Non-pigmented ciliary epithelial cell (primary cell): ENCODE results near the genes NOL9, TAS1R1, PHF13 and ERRFI1.

DNA sequence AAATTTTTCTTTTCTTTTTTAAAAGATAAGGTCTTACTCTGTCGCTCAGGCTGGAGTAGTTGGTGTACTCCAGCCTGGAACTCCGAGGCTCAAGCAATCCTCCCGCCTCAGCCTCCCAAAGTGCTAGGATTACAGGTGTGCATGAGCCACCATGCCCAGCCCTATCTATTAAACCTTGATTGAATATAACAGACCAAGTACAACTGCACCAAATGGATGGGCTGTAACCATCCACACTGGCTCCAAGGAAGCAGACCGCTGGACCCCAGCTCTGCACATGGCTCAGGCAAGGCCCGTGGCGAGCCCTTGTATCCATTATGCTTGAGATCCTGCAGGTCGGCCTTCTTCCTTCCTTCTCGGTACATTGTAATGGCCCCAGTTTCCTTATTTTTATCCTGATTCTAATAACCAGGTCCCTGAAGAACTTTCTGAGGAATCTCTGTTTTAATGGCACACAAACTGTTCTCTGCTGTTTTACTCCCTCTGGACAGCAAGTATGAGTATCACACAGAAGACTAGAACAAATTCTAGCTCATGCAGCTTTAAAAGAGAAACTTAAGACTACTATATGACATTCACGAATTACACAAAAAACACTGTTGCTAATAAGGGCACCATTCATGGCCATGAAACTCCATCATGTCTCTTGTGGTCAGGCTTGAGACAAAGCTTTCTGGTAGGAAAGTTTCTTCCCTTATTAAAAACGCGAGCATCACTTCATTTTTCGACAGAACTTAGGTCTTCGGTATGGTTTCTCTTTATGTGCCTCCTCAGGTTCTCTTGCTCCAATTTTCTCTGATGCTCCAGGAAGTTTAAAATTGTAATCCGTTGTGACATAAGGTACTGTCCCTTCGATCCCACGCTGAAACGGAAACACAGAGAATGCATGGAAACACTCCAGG, 28.9 kb downstream of the NOL9 start:
- RRBS = no CpG with 5 or more reads among the region's 17 CpGs

- RRBS = 2% methylated on average over 43 of the region's 85 CpGs
Measured at GRCh38 chr1:6554093-6555008, at the start of gene NOL9. Gene NOL9, minus strand, starts transcription at chr1:6554513.

DNA sequence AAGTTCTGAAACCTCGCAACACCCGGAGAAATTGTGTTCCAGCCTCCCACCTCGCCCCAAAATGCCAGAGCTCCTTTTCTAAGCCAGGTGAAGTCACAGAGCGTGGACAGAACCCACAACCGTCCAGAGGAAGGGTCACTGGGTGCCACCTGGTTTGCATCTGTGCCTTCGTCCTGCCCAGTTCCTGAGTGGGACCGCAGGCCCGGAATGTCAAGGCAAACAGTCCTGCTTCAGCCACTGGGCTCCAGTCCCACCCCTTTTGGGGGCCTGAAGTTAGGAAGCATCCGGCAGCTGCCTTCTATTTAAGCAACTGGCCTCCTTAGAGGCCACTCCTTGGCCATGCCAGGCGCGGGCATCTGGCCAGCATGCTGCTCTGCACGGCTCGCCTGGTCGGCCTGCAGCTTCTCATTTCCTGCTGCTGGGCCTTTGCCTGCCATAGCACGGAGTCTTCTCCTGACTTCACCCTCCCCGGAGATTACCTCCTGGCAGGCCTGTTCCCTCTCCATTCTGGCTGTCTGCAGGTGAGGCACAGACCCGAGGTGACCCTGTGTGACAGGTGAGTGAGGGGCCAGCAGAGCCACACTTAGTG, at the start of gene TAS1R1:
Gene TAS1R1 (plus strand): TSS at position 299 of the 589 bp plus-strand sequence.
- RRBS = 75% methylated on average over 2 of the region's 17 CpGs

DNA sequence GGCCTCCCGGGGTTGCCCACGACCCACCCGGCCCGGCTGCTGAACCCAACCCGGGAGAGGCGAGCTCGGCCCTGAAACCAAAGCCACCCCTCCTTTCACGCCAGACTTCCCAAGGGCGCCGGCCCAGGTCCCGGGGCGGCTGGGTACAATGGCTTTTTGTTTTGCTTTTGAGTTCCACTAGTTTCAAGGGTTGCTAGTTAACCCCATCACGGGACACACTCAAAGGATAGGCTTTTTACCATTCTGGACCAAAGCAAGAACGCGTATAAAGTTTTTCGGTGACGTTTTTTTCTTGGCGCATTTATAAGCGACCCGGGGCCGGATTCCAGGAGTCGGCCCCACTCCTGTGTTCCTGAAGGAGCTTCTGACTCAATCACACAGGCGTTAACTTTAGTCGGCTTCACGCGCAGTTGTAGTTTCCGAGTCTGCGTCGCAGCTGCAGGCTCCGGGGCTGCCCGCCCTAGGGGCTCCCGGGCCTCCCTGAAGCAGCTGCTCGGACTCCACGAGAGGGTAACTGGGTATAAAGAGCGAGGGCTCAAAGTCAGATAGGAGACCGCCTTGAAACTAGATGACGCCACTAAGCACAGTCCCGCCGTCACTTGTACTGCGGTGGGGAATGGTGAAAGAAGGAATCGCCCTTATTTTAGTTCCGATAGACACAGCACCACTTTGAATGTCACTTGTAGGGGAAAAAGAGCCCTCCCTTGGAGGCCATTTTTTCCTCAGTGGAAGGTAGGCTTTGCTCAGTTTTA, 683 bp upstream of the KLHL21 start:
- RRBS = 1% methylated on average over 6 of the region's 42 CpGs

DNA sequence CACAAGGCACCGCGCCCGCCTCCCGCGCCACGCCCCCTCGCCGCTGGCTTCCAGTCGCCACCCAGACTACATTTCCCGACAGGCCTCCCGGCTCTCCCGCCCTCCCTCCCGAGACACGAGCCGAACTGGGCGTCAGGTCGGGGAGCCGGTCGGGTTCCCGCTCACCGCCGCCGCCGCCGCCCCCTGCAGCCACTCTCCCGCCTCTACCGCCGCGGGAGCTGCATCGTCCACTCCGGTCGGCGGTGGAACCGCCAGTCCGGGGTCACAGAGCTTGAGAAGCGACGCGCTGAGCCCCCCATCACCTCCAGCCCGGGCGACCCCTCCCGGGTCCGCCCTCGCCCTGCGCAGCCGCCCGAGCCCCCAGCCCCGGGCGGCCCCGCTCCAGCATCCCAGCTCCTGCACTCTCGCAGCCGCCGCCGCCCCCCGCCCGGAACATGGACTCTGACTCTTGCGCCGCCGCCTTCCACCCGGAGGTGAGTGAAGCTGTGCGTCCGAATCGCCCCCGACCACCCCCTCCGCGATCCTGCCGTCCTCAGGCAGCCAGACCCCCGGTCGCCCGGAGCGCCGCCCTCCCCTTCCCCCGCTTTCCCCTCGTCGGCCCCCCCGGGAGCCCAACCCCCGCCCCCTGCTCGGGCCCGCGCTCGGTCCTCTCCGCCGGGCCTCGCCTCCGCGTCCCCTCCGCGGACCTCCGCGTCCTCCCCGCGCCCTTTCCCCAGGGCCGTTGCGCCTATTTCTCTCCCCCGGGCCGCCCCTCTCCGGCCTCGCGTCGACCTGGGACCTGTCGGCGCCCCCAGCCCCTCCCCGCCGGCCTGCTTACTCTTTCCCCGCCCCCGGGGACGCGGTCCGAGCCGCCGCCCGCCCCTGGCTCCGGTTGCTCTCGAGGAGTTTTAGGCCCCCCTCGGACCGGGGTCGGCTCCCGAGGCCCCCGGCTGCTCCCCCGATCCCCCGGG, at the start of gene PHF13:
Gene PHF13 (plus strand): TSS at position 99 of the 950 bp plus-strand sequence.
- RRBS = 2% methylated on average over 87 of the region's 120 CpGs

DNA sequence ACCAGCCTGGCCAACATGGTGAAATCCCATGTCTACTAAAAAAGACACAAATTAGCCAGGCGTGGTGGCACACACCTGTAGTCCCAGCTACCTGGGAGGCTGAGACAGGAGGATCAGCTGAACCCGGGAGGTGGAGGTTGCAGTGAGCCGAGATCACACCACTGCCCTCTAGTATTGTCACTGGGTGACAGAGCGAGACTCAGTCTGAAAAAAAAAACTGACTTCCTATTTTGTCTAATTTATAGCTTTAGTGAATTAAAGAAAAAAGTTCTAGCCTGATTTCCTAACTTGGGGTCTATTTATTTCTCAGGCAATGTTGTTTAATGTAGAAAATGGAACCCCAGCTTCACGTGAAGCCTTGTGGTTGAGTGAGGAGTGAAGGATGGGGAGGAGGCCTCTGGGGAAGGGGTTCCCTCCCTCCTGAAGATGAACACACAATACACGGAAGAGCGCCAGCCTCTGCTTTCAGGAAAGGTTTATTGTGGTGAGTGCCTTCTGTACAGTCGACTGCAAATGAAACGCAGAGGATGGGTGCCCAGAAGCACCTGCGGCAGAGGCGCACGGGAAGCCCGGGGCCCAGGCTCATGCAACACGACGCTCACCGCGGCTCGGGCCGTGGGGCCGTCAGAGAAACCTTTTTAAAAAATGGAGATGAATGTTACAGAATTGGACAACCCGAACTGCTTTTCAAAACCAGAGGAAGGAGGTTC, 9.2 kb downstream of the THAP3 start:
- RRBS = no CpG with 5 or more reads among the region's 21 CpGs

- RRBS = no CpG with 5 or more reads among the region's 8 CpGs
Measured at GRCh38 chr1:6662644-6663279, 38.1 kb downstream of the THAP3 start.

GRCh38 chr1:6839392-6840148, 54.3 kb downstream of the CAMTA1 start:
- RRBS = no CpG with 5 or more reads among the region's 10 CpGs

DNA sequence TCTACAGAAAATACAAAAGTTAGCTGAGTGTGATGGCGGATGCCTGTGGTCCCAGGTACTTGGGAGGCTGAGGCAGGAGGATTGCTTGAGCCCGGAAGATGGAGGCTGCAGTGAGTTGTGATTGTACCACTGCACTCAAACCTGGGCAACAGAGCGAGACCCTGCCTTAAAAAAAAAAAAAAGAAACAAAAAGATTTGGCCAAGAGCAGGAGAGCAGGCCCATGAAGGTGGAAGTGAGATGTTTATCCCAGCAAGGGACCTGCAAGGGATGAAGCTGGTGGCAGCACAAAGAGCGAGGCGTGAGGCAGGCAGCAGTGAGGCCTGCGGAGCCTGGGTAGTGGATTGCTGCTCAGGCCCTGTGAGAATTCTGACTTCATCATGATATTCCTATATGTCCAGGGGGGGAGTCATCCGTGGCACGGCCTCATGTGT, 240.7 kb downstream of the CAMTA1 start:
- RRBS = no CpG with 5 or more reads among the region's 8 CpGs

- RRBS = no CpG with 5 or more reads among the region's 14 CpGs
Measured at GRCh38 chr1:7252619-7253299, 467.5 kb downstream of the CAMTA1 start.

GRCh38 chr1:7455405-7455856, 315.7 kb upstream of the VAMP3 start:
- RRBS = no CpG with 5 or more reads among the region's 17 CpGs

- RRBS = no CpG with 5 or more reads among the region's 8 CpGs
Measured at GRCh38 chr1:7645092-7645569, 126.0 kb upstream of the VAMP3 start.

DNA sequence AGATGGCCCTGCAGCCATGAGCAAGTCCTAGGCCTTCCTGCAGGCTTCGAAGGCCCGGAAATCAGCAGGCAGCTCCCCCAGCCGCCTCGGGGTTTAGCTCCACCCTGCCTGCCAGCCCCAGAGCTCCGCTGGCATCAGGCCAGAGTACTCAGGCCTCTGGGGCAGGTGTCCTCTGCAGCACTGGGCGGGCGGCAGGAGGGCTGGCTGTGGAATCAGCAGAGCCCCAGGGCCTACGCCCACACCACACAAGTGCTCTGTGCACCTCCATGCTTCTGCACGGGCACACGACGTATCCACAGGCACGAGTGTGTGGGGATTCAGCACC, 125.6 kb upstream of the VAMP3 start:
- RRBS = no CpG with 5 or more reads among the region's 12 CpGs

DNA sequence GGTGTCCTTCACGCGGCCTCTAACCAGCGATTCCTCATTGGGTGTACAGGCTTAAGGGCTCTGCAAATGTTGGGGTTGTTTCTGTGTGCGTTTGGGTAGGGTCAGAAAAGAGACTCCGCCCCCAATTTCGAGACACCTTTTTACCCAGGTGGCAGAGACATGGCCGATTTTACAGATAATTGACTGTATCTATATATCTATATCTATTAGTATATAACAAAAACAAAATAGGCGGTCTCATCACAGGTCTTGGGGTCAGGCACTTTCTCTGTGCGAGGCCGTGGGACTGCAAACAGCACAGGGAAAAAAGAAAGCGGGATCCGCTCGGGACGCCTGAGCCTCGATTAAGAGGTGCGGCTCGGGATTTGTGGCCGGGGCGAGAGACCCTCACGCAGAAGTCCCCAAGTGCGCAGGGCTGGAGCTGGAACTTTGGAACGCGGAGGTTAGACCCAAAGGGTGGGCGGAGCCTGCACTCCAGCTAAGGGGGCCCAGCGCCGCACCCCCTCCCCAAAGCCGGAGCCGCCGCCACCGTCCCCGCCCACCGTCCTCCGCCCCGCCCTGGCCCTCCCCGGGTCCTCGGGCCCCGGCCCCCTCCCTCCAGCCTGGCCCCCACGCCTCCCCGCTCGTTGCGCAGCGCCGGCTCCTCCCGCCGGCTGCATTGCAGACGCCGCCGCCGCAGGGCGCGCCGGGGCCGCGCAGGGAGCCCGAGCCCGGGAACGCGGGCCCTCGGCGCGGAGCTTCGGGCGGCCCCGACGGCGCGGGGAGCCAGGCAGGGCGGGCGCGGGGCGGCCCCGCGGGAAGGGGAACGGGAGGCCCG, 67.4 kb upstream of the VAMP3 start:
- RRBS = 2% methylated on average over 32 of the region's 75 CpGs

DNA sequence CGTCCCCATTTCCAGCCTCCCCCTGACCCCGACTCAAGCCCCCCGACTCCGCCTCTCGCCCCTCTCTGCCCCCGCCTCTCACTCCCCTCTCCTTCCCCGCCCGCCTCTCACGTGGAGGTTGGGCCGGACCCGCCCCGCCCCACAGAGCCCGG, 456 bp upstream of the PER3 start:
- RRBS = 1% methylated on average over 1 of the region's 13 CpGs

- RRBS = no CpG with 5 or more reads among the region's 2 CpGs
Measured at GRCh38 chr1:8015731-8016278, 10.3 kb downstream of the ERRFI1 start.

DNA sequence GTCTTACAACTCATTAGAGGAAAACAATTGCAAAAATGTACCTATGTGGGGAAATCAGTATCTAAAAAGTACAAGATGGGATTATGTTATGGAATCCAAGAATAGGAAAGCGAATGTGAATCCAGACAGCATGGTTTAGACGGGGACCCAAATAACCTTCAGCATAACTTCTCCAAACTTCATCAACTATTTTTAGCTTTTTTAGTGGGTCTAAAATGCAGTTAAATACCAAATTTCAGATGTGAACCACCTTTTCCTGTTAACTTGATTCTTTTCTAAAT, 7.7 kb downstream of the ERRFI1 start:
- RRBS = no CpG with 5 or more reads among the region's 2 CpGs

DNA sequence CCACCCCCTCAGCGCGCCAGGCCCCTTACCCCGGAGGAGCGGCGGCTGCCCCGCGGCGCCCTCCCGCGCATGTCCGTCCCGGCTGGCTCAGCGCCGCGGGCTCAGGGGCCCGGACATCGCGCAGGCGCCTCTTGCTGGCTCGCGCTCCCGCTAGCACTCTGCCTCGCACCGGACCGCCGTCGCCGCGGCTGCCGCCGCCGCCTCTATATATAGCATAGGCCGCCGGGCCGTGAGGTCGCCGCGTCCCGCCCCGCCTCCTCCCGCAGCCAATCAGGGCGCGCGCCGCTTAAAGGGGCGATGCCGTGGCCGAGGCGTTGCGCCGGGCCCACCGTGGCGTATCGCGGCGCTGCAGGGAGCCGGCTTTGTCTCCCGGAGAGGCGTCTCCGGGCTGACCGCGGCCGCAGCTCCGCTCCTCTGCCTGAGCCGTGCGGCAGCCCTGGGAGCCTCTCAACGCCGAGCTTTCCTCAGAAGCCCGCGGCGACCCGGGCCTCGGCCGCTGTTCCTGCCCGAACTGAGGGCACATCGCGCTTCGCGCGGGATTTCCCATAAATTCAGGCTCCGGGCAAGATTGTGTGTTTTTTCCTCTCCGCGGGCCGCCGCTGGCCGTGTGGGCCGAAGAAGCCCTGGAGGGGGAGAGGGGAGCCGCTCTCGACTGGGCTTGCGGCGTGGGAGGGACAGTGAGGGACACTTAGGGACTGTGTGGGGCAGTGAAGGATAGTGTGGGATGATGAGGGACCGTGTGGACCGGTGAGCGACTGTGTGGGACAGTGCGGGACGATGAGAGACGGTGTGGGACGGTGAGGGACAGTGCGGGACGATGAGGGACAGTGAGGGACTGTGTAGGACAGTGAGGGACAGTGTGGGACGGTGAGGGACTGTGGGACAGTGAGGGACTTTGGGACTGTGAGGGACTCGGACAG, at the start of gene ERRFI1:
Gene ERRFI1 (minus strand): TSS at position 181 of the 920 bp plus-strand sequence.
- RRBS = 1% methylated on average over 63 of the region's 102 CpGs

GRCh38 chr1:8040306-8041037, 14.4 kb upstream of the ERRFI1 start:
- RRBS = no CpG with 5 or more reads among the region's 1 CpG